HTERT-HM (cell line): ENCODE measurements around a stretch of chr17.

DNA sequence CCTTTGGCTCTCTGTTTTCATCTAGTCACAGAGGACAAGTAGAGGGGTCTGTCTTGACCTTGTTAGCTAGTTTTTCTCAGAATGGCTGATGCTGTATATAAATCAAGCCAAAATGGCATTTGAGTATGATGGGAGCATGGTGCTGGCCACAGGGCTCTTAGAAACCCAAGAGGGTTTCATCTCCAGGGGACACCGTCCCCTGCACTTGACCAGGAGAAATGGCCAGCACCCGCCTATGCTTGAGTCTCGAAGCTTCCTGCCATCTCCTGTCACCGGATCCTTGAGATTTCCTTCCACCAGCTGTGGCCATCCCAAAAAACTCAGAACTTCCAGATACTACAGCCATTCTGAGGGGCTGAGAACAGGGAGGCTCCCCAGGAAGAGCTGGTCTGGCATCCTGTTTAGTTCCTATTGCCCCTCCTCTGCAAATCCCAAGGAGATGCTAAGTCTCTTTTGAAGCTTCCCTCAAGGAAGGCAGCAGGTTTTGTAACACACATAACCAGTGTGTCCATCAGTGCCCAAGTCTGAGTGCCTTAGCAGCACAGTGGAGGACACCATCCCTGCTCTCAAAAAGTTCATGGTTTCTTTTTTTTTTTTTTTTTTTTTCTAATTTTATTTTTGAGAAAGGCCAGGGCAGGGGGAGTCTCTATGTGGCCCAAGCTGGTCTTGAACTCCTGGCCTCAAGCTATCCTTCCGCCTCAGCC lies 1.9 kb downstream of the UBALD2 start:
- RRBS = no CpG with 5 or more reads among the region's 5 CpGs

- RRBS = 88% methylated on average over 3 of the region's 37 CpGs
These were observed 5.1 kb downstream of the UBALD2 start for GRCh38 chr17:76269867-76271112.

DNA sequence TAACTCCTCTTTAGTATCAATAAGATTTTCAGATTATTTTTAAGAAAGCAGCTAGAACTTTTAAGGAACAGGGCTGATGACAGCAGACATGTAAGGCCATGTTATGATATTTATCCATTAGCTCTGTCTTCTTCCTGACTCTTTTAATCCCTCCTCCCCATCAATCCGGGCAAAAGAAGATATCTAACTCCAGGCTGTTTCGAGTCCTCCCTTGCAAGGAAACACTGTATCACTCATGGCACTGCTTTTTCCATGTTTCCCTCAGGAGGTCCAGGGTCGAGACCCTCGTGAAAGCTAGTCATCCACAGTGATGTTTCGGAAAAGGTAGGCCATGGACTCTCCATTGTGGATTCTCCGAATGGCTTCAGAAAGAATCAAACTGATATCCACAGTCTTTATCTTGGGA lies 3.2 kb upstream of the QRICH2 start:
- RRBS = no CpG with 5 or more reads among the region's 6 CpGs

DNA sequence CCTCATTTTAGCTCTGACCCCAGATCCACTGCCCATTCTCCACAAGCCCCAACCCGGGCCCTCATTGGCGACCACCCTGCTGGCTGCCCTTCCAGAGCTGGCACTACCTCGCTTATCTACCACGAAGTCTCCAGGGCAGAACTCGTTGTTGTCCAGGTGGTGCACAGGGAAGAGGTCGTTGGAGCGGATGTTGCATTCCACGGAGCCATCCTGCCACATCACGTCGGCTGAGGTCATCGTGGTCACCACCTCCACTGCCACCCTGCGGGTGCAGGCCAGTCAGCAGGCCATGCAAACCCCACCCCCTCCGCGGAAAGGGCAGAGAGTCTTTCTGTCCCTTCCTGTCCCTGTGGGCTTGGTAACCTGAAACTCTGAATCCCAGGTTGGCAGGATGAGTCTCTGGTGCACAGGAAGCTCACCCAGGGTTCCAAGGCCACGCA lies 14.3 kb downstream of the SPHK1 start:
- RRBS = no CpG with 5 or more reads among the region's 15 CpGs

GRCh38 chr17:76501751-76502029 lies 467 bp upstream of the RHBDF2 start:
- RRBS = no CpG with 5 or more reads among the region's 4 CpGs

DNA sequence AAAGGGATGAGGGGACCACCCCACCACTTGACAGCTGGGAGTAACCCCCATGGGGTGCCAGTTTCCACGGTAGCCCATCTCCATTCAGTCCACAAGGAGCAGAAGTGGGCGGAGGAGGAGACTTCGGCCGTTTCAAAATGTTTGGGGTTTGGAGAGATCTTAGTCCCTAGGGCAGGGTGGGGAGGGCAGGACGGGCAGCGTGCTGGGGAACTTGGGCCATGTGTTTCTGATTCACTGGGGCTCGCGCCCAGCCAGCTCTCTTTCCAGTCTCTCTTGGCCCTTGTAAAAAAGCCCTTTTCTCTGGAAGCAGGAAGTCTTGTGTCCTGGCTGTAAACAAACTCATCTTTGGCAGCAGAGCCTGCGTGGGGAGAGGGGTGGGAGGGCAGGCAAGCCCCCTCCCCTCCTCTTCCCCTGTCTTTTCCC lies 8.2 kb downstream of the CYGB start:
- RRBS = no CpG with 5 or more reads among the region's 9 CpGs

DNA sequence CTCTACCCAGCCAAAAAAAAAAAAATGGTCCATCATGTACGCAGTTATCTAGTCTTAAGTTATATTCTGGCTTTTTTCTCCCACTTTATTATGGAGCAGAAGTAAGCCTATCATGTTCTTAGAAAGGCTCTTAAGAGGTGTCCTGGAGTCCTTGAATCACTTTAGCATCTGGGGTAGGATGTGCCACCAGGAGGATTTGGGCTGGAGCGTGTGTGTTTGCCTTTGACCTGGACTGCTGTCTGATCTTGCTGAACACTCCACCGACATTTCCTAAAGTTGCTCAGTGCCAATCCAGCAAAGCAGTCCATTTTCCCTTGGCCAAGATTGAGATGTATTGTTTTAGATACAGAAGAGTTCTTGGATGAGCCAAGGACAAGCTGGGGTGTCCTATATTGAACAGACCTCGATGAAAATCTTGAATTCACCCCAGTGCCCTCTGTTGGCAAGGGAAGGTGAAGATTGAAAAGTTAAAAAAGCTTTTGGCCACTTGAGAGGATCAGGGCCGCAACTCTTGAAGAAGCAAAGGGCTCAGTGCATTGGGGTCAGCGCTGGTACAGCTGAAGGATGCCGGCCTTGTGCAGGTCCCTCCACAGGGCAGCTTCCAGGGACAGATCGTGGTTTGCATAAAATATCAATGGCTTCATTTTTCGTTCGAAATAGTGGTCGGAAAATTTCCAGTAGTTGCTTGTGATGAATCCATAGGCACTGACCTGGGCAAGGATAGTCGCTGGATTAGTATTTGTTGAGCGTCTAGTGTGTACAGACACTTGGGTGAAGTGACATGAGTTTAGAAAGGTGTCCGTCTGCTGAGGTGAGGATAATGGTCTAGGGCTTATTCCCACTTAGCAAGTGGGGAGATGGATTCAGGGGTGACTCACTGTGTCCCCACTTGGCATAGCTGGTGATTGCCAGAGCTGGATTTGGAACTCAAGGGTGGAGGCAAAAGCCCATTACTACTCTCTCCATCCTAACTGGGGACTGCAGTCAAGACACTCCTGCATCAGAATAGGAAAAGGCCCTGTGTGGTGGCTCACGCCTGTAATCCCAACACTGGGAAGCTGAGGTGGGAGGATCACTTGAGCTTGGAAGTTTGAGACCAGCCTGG lies 19.7 kb downstream of the ST6GALNAC2 start:
- RRBS = no CpG with 5 or more reads among the region's 15 CpGs

- RRBS = no CpG with 5 or more reads among the region's 10 CpGs
These were observed 17.4 kb downstream of the ST6GALNAC2 start for GRCh38 chr17:76568305-76568674.

GRCh38 chr17:76569470-76570486 lies 15.9 kb downstream of the ST6GALNAC2 start:
- RRBS = 0% methylated on average over 1 of the region's 22 CpGs

DNA sequence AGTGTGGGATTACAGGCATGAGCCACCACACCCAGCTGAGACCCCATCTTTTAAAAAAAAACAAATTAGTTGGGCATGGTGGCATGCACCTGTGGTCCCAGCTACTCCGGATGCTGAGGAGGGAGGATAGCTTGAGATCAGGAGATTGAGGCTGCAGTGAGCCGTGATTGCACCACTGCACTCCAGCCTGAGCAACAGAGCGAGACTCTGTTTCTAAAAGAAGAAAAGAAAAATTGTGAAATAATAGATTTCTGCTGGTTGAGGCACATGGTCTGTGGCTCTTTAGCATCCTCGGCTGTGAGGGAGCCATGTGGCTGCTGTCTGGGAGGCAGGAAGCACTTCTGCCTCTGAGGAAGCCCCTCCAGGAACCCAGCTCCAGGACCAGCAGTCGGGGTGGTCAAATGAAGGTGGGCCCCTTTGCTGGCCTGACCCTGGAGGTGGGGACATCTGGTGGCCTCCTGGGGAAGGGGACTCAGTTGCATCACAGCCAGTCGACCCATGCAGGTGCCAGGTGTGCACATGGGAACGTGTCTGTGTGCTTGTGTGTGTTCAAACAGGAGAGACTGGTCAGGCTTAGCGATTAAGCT lies 24.5 kb upstream of the MGAT5B start:
- RRBS = no CpG with 5 or more reads among the region's 8 CpGs

DNA sequence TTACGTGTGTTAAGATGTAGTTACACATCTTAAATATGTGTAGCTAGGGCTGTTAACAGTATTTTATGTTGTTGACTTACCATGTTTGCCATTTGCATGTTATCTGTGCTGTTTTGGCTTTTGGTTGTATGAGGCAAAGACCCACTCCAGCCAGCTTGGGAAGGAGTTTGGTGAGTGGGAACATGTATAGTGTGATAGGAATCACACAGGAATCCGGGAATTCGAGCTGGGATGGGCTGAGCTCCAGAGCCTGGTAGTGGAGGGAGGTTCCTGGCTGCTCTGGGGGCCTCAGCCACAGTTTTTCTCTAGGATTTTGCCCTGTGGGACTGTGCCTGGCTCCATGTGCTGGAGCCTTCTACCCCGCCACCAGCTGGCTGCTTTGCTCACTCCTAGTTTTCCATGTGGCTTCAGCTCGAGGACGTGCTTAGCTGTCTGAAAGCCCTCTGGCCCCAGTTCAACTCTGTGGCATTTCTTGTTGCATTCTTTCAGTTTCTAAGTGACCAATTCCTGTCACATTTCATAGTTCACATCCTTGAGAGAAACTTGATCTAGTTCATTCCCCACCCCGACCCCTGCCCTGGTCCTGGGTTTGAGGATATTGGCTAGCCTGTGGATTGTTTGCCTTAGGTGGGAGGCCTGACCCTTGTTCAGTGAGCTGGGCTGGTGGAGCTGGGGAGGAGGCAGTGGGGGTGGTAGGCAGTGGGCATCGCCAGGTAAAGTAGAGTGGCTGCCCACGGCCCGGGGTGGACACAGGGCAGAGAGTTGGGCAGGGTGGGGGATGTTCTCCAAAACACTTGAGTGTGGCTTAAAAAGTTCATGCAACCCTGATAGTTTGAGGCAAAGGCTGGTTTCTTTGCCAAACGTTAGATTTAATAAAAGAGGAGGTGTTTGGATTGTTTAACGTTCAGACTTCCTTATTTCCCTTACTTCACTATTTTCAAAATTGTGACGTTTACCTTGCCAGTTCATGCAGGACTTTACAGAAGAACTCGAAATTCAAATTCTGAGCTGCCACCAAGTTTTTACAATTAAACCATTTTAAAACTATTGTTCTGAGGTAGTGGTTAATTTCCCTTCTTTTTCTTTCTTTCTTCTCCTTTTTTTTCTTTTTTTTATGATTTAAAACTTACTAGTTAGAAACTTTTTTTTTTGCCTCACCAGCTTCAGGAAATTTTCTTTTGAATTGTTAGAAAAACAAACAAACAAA lies 5.1 kb downstream of the SEC14L1 start:
- RRBS = no CpG with 5 or more reads among the region's 14 CpGs

- RRBS = no CpG with 5 or more reads among the region's 16 CpGs
These were observed 32.2 kb downstream of the SEC14L1 start for GRCh38 chr17:77172718-77173623.

- RRBS = no CpG with 5 or more reads among the region's 22 CpGs
These were observed 70.2 kb downstream of the SEC14L1 start for GRCh38 chr17:77210798-77211452.

DNA sequence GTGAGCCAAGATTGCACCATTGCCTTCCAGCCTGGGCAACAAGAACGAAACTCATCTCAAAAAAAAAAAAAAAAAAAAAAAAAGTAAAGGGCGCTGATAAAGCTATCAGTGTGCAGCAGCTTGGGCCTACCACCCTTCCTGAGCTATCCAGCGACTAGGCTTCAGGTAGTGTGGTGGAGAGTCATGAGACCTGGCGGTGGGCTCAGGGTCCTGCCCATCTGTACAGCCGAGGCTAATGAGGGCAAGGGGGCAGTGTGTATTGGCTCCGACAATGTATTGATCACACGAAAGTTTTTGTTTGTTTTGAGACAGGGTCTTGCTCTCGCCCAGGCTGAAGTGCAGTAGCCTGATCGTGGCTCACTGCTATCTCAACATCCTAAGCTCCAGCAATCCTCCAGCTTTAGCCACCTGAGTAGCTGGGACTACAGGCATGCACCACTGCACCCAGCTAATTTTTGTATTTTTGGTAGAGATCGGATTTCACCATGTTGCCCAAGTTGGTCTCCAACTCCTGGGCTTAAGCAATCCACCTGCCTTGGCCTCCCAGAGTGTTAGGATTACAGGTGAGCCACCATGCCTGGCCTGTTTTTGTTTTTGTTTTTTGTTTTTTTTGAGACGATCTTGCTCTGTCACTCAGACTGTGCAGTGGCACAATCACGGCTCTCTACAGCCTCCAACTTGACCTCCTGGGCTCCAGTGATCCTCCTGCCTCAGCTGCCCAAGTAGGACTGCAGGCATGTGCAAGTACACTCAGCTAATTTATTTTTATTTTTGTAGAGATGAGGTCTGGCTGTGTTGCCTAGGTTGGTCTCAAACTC lies 60.1 kb upstream of the SEPTIN9 start:
- RRBS = no CpG with 5 or more reads among the region's 12 CpGs

DNA sequence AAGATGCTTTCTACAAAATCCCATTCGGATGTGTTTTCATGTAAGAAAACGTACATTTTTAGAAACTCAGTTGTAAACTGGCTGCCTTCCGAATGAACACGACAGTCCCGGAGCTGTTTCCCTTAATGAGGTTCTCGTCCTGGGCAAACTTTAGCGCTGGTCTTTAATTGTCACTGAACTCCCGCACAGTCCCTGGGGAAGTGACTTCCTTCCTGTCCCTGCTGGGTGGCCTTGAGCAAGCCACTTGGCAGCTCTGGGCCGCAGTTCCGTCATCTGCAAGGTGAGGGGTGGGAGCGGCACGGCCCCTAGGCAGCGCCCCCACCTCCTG lies 41.1 kb downstream of the SEPTIN9 start:
- RRBS = no CpG with 5 or more reads among the region's 13 CpGs

DNA sequence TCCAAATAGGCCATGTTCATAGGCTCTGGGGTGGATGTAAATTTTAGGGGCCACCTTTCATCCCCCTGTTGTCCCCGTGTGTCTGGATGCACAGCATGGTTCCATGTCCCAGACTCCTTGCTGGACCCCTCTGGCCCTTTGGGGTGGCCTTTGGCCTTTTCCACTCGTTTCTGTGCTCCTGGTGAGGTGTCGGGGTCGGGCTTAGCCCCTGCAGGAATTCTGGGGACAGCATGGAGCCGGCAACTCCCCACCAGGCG lies 42.9 kb downstream of the SEPTIN9 start:
- RRBS = no CpG with 5 or more reads among the region's 6 CpGs

DNA sequence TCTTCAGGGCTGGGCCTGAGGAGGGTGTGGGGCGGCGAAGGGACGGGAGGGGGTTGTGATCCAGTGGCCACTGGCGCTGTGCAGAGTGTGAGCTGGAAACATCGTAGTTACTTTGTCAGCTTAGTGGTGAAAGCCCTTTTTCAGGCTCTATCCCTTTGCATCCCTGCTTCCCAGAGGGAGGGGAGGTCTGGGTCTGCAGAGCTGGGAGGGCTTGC lies 93.4 kb downstream of the SEPTIN9 start:
- RRBS = no CpG with 5 or more reads among the region's 5 CpGs

GRCh38 chr17:77375033-77375438 lies 93.7 kb downstream of the SEPTIN9 start:
- RRBS = no CpG with 5 or more reads among the region's 13 CpGs

DNA sequence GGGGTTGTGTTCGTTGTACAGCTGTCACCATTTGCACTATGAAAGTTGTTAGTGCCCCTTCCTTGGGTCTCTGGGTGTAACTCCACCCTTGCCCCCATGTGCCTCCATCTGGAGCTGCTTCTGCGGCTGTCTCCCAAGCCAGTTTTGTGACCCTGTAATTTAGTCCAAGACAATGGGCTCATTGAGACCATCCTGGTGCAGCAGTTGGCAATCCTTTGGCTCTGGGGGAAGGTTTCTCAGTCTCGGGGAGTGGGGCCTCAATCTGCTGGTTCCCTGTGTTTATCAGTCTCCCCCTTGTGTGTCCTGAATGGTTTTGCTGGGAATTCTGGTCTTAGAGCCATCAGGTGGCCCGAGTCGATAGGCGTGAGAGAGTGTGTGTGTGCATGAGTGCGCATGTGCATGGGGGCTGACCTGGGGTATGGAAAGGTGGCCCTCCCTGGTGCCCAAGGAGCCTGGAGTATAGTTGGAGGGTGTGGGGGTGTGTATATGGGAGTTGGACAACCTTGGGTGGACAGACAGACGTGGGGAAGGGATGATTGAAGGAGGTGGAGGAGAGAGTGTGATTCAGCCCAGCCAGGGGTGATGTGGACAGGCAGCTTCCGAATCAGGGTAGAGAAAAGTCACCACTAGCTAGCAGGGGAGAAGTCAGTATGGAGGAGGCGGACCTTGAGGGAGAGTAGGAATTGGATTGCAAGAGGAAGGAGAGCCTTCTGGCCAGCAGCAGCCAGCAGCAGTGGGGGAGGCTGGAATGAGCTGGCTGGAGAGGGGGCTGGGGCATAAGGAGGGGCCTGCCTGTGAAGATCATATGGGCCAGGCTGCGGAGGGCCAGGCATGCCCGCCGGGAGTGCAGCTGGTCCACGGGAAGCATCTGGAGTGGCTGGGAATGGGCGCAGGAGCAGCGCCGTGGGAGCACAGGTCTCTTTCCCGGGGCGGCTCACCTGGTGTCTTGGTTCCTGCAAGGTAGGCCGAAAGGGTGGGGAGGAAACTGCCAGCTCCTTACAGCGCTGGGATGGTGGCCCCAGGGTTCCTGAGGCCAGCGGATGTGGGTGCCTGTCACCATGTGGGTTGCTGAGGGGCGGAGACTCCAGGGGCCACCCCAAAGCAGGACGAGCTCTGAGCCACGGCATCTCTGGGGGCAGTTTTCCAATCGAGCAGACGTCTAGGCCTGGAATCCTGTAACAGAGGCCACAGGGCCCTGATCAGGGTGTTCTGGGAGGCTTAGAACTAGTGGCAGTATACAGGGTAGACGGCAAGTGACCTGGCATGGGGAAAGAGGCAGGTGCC lies 94.6 kb downstream of the SEPTIN9 start:
- RRBS = 34% methylated on average over 5 of the region's 28 CpGs

GRCh38 chr17:77391610-77392311 lies 110.5 kb downstream of the SEPTIN9 start:
- RRBS = no CpG with 5 or more reads among the region's 8 CpGs